Mesenteric fat pad (tissue), 1 donor: ENCODE data around the genes KLHL3, FAM53C and LRRTM2.

GRCh38 chr5:137735221-137736458 lies at the start of gene KLHL3:
TSS of gene KLHL3 (minus strand) at chr5:137736089.
- PRO-cap: no peak

DNA sequence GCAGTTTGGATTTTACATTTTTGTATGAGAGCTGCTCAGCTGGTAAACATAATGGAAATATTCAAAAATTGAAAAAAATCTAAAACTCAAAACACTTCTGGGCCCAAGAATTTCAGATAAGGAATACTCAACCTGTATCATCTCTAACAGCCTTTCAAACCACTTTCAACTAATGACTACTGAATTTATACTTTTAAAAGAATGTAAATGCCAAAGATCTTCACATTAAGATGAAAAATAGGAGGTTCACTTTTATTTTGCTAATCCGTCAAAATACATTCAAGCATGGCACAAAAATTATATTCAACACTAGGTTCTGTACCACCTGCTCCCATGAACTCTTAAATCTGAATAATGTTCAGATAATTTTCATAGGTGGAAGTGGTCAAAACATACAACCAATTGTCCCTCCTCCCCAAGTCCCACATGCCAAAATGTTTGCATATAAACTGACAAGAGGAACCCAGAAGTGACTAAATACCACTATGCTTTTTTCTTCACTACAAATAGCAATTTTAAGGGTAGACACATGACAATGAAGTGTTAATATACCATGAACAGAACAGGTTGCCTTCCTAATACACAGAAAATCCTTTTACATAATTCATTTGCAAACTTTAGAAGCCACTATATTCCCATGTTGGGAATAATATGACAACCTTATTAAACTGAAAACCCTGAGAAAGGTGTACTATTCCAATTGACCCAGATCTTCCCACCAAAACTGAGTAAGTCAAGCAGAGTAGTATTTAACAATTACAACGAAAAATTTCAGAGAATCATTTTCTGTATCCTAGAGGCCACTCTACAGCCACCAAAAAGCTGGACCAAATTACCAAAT lies 3.7 kb downstream of the HNRNPA0 start:
- PRO-cap: no peak

- PRO-cap: no peak
These were observed 1.0 kb upstream of the HNRNPA0 start for GRCh38 chr5:137755173-137755552.

DNA sequence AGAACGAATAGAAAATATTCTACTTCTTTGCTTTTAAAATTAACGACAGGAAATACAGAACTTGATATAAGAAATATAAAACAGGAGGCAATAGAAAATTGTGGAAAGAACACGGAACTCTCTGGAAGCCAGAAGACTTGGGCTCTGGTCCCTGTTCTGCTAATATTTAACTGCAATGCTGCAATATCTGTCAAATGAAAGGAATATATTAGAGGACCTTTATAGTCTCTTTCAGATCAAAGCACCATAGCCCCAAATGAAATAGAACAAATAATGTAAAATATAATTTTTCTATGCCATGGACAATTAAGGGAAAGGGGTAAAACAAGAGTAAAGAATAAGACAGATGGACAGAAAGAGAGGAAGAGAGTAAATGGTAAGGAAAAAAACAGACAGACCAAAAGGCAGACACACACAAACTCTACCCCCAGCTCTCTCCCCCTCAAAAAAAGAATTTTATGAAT lies 48.7 kb upstream of the HNRNPA0 start:
- PRO-cap: no peak

DNA sequence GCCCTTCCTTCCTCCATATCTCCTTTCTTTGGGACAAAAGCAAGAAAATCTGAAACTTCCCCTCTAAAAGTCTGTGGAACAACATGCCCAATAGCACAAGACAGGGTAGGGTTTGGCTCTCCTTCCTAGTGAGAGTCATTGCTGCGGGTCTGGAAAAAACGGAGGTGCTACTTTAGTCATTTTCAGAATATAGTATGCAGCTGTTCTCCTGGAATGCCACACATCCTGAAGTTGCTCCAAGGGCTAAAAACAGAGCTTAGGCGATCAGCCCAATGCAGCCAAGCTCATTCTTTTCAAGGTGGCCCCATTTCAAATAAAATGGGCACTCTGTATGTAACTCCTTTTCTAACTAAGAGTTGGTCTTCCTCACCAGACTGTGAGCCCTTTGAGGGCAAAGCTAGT lies 39.5 kb upstream of the MYOT start:
- PRO-cap: no peak

DNA sequence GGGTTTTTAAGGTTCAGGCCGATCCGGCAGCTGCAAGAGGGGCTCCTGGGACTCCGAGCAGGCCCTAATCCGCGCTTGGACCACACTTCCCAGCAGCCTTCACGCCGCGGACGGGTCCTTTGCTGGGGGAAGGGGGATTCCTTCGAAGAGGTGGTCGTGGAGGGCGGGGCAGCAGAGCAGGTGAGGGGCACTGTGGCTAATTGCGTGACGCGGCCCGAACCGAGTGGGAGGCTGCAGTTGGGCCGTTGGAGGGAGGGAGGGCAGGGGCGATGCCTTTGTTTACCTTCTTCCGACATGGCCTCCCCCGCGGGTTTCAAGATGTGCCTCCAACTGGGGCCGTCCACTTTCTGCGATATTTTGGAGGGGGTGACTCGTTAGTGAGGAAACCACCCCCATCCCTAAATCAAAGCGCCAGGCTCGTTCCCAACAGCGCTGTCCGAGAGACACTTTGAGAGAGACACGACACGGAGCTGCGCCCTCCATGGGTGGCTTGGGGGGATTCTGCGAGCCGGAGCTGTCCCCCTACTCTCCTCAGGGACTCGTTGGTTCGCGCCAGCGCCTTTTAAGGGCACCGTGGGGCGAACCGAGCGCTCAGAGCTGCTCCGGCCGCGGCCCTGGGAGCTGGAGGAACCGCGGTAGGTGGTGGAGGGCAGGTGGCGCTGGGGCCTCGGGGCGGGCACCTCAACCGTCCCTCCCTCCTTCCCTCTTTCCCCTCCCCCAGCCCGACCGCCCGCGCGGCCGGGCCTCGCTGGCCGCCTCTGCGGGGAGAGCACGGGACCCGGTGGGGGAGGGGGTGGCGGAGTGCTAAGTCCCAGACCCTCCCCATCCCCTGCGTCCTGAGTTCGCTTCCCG lies at the start of gene FAM53C:
Gene FAM53C, plus strand, starts transcription at position 594 of the 852 bp plus-strand sequence.
- PRO-cap: unidirectional peak, minus-strand start at position 73 of the sequence; unidirectional peak, plus-strand start at position 594 of the sequence

- PRO-cap: no peak
These were observed 30.9 kb upstream of the REEP2 start for GRCh38 chr5:138407837-138408460.

- PRO-cap: unidirectional peak, plus-strand start at chr5:138467345
These were observed 1.9 kb downstream of the EGR1 start for GRCh38 chr5:138467271-138467573.

- PRO-cap: no peak
These were observed 3.0 kb downstream of the EGR1 start for GRCh38 chr5:138468203-138468692.

DNA sequence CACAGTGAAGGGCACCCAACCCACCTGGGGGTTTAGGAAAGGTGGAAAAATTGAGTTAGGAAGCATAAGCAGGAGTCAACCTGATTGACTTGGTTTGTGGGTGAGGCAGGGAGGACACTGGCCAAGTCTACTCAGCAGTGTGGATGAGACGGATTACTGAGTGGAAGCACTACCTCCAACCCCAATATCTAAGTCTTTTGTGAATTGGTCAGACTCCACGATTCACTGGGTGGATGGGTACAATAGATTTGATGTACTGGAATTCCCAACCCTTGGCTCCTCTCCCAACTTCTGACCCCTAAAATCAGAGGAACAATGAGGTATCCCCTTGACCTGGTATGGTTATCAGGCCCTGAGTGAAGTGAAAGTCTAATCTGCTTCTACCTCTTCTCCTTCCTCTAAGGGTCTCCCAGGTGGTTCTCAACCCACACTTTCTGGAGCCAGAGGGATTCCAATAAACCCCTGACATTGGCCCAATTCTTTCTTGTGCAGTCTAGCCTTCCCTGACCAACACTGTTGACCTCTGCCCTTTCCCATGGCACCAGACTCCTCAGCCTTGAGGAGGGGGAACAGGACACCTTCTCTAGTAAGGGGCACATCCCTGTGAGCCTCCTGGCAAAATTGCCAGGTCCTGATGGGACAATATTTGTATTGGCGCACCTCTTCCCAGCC lies 5.3 kb downstream of the EGR1 start:
- PRO-cap: no peak

DNA sequence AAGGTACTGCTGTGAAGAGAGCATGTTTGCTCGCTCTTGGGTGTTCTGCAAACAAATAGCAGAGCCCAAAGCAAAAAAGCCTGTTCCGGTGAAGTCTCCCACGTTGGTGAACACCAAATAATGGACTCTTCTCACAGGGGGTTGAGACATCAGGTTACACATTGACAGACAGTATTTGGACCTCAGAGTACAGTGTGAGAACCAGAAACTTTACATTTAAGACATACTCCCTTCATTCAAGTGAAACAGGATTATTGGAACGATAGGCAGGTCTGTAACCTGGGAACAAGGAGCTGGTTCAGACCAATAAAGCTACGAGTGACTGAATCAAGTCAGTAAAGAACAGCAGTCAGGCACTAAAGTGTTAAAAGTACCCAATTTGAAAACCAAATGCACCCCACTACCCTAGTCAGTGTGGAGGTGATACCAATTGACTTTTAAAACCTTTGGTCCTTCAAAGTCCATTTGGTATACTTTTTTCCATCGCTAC lies 36.5 kb downstream of the ETF1 start:
- PRO-cap: no peak

DNA sequence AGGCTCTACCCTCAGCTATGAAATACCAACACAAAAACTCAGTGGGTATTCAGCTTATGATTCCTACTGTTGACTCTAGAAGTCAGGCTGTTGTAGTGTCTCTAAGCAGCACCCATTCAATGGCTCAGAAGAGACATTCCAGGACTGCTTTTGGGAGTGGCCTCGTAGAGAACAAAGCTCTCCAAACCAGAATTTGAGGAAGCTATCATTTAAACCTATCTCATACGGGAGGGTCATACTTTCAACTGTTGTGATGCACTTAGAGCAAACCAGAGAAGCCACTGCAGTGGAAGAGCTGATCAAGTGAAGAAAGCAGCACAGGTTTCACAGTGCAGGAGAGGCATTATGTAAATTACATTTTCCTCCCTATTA lies 34.0 kb downstream of the ETF1 start:
- PRO-cap: no peak

GRCh38 chr5:138552703-138553650 lies 9.9 kb upstream of the ETF1 start:
- PRO-cap: no peak

GRCh38 chr5:138565222-138566164 lies 9.7 kb downstream of the HSPA9 start:
- PRO-cap: no peak

GRCh38 chr5:138566460-138567149 lies 8.6 kb downstream of the HSPA9 start:
- PRO-cap: no peak

DNA sequence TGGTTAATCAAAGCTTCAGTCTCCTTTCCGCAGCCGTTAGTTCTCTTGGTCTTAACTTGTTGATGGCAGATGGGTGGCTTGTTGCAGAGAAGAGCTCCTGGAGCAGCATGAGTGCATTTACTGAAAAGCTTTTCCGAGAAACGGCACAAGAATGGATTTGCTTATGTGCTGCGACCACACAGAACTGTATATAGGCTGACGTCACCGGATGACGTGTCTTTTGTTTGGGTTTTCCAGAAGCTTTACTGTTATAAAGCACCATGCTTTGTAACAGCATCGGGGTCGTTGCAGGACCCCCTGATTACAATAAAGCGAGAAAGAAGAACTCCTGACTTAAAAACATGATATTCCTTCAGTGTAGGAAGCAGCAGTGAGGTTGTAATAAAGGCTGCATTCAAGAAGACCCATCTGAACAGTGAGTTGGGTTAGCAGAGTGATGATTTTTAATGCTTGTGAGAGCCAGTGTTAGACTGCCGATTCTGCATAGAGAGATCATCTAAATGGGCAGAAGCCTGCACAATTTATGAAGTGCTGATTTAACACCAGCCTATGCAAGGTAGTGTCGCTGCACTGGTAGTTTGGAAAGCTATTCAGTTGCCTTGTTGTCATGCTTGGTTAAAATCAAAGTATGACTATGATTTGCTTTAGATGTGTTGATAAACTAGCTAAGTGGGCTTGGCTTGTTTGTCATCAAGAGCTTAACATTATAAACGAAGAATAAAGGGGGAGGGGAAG lies at the start of gene LRRTM2:
Gene LRRTM2, minus strand, starts transcription at position 153 of the 735 bp plus-strand sequence.
- PRO-cap: no peak

- PRO-cap: no peak
These were observed 52.8 kb upstream of the LRRTM2 start for GRCh38 chr5:138927767-138928482.

- PRO-cap: no peak
These were observed 62.1 kb upstream of the LRRTM2 start for GRCh38 chr5:138937026-138937770.

DNA sequence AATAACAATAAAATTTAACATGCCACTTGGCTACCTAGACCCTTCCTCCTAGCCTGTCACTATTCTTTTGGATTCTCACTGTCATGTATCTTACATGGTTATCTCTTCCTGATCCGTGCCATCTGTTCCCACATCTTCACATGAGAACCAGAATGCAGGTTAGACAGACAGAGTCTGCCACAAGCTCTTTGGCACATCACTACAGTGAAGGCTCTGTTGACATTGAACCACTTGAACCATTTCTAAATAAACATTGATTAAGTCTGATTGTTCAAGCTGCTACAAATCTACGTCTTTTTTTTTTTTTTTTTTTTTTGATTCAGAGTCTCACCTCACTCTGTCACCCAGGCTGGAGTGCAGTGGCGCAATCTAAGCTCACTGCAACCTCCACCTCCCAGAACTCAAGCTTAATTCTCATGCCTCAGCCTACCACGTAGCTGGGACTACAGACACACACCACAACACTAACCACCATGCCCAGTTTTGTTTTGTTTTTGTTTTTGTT lies 85.0 kb upstream of the LRRTM2 start:
- PRO-cap: no peak

DNA sequence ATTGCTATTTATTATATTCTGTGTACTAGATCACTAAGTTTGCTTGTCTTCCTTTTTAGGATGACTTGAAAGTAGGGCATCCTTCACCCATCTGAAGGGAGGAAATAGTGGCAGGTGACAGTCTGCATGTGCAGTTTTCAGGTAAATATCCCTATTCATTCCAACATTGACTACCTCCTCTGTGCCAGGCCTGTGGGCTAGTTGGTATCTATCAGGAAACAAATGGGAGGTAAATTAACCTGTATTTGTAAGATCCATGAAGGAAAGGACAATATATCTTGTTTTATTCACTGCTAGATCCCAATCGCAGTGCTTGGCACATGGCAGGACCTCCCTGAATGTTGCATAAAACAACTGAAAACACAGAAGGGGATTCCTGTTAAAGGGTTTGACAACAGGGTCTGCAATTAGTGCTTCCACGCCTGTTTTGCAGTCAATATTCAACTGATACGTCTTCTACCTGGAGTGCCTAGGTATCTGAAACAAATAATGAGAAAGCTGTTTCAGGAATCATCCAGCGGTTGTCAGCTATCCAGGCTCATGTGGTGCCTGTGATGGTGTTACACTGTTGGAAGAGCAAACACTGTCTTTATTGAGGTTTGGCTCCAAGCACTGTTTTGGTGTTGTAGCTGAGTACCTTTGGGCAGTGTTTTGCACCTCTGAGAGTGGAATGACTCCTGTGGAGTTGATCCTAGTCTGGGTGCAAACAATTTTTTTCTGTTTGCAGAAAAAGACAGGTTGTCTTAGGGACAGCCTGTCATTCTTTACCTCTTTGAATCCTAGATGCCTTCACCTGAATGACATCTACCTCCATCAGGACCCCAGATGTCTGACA lies 15.1 kb upstream of the MATR3 start:
- PRO-cap: no peak